Islet of Langerhans (tissue), 1 donor: ENCODE results near the genes PHKA2 and MBTPS2.

DNA sequence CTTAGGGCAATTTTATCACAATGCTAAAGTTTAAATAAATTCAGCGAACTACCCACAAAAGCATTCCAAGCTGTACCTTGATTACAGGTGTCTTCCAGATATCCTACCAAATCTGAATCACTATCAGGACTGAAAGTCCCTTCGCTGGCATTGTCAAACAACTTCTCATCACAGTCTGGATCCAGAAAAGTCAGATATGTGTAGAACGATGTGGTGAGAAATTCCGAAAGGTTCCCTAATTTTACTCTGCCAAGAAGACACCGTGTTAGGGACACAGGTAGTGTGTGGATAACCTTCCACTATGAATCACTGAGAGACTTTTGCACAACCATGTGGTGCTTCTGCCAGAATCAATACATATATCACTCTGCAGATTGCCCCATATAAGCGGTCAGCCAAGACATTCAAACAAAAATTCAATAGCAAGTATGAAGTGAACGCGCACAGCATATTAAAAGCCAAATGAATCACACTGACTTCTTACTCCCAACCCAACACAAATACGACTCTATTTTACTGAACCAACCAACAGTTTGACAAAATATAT is 63.9 kb downstream of the PHKA2 start:
- RRBS: no CpG with 5 or more reads among the region's 9 CpGs

- RRBS: 10% methylated on average over 38 of the region's 108 CpGs
These were observed at the start of gene PHKA2 for GRCh38 chrX:18983741-18984824. Gene PHKA2 (minus strand): TSS chrX:18984114.

GRCh38 chrX:19122810-19123362 is 618 bp upstream of the ADGRG2 start:
- RRBS: 14% methylated on average over 13 of the region's 22 CpGs

DNA sequence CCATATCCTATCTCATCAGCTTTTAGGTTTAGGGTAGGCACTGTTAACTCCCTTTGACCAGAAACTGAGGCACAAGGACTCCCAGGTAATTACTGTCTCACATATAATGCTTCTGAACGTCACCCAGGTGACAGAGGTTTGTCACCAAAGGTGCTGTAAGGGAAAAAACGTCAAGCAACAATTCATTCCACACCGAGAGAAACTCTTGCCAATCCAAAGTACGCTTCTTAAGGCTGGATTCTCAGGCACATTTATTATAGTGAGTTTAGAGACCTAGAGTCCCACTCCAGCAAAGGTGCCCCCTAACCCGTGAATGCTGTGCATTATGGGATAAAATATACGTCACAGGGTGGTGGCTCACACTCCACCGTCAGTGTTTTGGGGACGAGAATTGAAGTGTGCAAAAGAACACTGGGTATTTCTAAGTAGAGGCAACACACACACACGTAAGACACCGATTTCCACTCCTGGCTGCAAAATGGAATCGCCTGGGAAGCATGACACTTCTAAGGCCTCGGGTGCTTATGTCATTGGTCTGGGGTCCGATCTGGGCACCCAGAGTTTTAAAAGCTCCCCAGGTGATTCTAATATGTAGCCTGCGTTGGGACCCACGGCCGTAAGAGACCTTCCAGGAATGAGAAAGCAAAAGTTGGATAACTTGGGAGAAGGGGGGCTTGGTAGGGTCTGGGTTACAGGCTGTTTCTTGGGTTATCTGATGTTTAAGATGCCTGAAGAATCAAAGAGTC is 1.5 kb downstream of the MAP3K15 start:
- RRBS: no CpG with 5 or more reads among the region's 16 CpGs

DNA sequence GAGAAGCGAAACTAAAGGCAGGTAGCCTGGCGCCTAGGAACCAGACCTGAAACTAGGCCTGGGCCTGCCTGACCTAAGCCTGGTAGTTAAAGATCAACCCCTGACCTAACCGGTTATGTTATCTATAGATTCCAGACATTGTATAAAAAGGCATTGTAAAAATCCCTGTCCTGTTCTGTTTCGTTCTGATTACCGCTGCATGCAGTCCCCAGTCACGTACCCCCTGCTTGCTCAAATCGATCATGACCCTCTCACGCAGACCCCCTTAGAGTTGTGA is 131.8 kb downstream of the SH3KBP1 start:
- RRBS: no CpG with 5 or more reads among the region's 8 CpGs

GRCh38 chrX:19807376-19807918 is 80.0 kb downstream of the SH3KBP1 start:
- RRBS: no CpG with 5 or more reads among the region's 5 CpGs

DNA sequence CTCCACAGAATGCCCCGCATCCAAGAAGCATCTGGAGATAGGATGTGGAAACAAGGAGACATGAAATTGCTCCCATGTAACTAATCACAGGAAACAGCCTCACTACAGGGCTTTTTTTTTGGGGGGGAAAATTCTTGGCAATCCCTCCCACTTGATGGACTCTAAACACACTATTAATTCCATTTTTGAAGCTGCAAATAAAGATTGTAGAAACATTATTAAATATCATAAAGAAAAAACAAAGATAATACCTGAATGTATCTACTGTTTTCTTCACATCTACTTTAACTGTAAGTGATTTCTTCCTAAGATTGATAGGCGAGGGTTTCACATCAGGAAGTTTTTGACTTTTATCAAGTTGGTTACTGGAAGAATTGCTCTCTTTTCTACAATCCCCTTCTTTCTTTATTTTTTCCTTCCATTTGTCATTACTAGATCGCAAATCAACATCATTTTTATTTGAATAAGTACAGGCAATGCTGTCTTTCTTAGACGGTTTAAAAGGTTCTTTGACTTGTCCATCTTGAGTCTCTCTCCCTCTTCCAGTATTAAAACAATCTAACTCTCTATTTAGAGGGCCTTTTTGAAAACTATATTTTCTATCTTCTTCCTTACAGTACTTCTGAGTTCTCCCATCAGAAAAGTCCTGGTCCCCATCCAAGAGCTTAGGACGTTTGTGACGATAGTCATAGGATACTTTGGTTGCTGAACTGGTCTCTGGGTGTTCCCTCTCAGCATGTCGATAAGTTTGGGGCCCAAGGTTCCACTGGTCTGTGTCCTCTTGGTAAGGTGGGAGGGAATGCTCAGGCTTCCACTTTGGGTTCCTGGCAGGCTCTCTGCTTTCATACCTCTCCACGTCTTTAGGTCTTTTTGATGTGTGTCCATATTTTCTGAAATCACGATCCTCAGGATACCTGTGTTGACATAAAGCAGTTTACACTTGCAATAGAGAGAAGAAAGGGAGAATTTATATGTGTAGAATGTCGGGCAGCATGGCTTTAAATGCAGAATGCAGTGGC is 25.8 kb downstream of the BCLAF3 start:
- RRBS: no CpG with 5 or more reads among the region's 10 CpGs

DNA sequence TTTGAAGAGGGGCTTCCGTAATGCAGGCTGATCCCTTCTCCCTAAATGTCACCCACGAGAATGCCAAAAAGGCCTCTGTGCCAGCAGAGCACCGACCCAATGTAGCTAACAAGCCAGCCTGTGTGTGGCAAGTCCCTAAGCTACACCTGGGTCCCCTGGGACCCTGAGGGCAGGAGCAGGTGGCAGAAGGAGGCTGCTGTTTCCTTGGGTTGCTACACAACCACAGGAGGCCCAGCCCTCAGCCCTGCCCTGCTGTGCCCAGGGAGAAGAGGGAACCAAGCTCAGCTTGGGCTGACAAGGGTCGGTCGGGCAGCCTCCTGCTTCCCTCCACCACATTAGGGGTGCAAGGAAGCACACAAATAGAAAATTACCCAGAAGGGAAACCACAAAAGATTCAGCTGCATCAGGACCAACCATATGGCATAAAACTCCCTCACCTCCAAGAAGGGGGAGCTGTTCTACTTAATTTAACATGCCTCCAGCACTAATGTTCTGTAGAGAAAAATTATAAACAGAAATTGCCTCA is 55.4 kb downstream of the MAP7D2 start:
- RRBS: no CpG with 5 or more reads among the region's 5 CpGs

DNA sequence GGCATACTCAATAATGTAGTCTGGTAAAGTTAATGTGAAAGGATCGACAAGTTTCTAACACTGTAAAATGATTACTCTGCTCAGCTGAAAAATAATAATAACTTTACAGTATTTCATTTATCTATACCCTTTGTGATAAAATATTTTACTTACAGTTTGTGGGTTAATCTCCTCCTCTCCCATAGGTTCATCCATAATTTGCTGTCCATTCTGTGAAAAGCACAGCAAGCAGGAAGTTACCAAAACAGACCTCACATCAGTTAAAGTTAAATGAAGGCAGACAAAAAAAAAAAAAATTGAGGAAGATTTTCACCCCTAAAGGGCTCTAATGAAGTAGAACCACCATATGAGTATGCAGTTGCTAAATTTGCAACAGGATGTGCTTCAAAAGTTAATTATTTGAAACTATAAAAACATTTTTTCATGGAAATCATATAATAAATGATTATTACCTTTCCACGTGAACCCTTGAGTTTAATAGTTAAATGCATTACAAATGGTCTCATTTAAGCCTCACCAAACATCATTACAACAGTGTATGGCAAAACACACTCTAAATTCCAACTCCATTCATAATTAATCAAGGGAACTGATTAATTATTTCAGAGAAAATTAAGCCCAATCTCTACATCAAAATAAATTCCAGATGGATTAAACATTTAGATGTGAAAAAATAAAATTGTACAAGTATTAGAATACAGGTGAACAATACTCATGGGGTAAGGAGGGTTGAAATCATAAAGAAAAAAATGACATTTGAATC is 31.9 kb downstream of the RPS6KA3 start:
- RRBS: no CpG with 5 or more reads among the region's 2 CpGs

DNA sequence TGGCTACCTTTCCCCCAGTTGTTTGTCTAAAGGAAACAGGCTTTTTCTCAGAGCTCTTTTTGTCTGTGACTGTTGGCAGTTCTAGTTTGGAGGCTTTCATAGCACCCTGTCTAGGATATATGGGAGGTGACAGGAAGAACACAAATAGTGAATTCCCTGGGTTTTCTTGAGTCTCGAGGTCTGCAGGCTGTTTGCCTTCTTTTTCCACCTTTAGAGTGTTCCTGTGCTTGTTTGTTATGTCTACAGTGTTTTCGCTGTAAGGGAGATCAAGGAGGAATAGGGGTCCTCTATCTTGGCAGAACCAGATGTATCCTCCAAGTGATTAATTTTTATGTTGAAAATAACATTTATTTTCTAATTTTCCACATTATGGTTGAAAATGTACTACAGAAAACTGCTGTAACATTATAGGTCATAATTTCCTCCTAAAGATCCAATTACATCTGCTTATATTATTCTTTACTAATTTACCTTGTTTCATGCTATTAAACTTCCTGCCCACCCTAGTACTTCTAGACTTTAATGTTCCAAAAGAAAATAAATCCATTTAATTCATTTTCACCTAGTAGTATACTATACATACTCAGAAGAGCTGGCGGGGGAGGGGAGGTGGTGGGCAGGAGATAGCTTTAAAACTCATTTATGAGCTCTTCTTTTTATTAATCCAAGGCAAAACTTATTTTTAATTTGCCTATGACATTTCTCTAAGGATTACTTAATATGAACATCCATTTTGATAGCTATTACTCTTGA is 13.2 kb downstream of the RPS6KA3 start:
- RRBS: no CpG with 5 or more reads among the region's 3 CpGs

DNA sequence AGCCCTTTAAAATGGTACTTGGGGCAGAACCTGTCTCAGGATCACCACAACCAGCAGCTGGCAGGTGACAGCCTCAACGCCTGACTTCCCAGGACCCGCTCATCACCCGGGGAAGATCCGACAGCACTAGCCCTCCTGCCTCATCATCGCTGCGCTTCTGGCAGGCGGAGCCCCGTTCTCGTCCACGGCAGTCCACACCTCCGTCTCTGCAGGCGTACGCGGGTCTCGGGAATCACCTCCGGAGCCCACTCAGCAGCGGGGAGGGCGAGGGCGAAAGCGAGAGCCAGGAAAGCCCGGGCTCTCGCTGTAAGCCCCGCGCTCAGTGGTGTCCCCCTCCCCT is 626 bp upstream of the CNKSR2 start:
- RRBS: 14% methylated on average over 6 of the region's 24 CpGs

DNA sequence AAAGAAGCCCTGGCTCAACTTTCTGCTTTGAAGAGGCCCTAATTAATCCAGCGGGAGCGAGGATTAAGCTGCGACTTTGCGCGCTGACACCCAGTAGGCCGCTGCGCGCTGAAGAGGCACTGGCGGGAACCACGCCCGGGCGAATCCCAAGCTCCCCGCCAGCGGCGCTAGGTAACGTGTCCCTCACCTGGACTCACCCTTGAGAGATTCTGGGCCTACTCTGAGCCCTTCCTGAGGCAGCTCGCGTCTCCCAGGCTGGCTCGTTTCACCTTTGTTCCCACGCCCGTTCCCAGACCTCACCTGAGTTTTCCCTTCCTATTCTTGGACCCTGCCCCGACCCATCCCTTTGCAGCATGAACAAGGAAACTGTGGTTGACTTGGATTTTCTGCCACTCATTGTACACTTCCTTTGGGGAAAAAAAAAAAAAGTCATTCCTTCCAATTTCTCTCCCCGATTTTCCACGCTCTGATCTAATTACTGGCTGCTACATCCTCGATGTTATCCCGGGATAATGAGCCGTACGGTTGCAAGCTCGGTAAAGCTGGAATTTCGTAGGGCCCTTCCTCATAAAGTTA is 730 bp upstream of the KLHL34 start:
- RRBS: no CpG with 5 or more reads among the region's 30 CpGs

DNA sequence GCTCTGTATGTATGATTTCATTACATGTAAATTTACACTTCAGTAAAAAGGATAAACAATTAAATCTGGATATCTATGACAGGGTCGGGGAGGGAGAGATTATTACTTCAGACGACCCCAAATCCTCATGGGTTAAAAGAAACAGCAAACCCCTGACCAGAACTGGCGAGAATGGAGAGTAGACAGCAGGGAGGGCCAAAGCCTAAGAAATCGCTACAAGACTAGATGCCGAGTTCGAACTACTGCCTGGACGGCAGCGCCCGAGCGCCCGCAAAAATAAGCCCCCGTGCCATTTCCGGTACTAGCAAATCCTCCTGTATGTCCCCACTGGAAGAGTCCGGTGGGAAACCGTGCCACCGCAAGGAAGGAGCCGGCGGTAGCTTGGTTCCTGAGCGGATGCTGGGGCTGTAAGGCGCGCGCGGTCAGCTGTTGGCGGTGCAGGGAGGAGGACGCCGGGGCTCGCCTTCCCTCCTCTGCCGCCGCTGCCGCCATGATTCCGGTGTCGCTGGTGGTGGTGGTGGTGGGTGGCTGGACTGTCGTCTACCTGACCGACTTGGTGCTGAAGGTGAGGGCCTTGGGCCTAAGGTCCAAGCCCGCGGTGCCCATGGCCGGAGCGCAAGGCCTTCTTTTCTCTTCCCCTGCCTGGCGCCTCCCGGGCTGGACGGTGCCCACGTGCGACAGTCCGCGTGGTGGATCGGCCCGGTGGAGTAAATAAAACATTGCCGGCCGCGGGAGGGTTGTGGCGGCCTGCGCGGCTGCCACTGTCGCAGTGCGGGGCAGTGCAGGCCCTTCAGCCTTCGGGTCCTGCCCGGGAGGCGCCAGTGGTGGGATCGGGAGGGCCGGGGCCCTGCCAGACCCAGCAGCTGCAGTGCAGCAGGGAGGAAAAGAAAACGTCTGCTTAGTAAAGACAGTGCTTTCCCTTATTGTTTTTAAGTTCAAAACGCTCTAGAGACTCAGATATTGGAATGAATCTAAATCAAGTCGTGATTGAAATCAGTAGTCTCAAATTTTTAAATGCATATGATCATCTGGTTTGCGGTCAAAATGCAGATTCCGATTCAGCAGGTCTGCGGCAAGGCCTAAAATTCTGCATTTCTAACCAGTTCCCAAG is at the start of gene MBTPS2:
Gene MBTPS2, plus strand, starts transcription at position 373 of the 1,111 bp plus-strand sequence.
- RRBS: 8% methylated on average over 28 of the region's 66 CpGs

- RRBS: no CpG with 5 or more reads among the region's 4 CpGs
These were observed 38.8 kb downstream of the PTCHD1 start for GRCh38 chrX:23373360-23373903.

DNA sequence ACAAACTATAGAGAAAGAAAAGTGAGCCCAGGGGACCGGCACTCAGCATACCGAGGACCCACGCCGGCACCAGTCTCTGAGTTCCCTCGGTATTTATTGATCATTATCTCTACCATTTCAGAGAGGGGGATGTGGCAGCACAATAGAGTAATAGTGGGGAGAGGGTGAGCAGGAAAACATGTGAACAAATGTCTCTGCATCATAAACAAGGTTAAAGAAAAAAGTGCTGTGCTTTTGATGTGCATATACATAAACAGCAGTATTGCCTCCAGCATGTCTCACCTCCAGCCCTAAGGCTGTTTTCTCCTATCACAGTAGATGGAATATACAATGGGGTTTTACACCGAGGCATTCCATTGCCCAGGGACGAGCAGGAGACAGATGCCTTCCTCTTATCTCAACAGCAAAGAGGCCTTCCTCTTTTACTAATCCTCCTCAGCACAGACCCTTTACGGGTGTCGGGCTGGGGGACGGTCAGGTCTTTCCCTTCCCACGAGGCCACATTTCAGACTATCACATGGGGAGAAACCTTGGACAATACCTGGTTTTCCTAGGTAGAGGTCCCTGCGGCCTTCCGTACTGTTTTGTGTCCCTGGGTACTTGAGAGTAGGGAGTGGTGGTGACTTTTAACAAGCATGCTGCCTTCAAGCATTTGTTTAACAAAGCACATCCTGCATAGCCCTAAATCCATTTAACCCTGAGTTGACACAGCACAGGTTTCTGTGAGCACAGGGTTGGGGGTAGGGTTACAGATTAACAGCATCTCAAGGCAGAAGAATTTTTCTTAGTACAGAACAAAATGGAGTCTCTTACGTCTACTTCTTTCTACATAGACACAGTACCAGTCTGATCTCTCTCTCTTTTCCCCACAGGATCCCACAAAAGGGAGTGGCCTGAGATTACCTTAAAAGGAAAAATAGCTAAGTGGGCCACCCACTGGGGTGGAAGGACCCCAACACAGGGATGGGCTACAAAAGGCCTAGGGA is 7.0 kb upstream of the PRDX4 start:
- RRBS: no CpG with 5 or more reads among the region's 14 CpGs

- RRBS: no CpG with 5 or more reads among the region's 14 CpGs
These were observed 773 bp downstream of the SAT1 start for GRCh38 chrX:23783648-23784244.

- RRBS: no CpG with 5 or more reads among the region's 5 CpGs
These were observed 28.3 kb downstream of the CXorf58 start for GRCh38 chrX:23936046-23936502.

- RRBS: no CpG with 5 or more reads among the region's 12 CpGs
These were observed 281 bp downstream of the EIF2S3 start for GRCh38 chrX:24055111-24055363.

DNA sequence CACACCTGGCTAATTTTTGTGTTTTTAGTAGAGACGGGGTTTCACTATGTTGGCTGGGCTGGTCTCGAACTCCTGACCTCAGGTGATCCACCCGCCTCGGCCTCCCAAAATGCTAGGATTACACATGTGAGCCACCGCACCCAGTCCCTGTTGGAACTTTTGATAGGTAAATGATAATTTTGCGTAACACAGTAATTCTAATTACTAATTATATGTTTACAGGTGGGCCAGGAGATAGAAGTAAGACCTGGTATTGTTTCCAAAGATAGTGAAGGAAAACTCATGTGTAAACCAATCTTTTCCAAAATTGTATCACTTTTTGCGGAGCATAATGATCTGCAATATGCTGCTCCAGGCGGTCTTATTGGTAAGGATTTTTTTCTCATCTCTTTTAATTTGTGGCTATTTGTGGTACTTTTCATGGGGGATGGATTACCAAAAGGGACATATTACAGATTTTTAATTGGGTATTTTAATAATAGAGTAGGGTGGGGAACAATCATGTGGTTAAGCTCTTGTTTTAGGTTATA is 13.1 kb downstream of the EIF2S3 start:
- RRBS: no CpG with 5 or more reads among the region's 8 CpGs